LNCaP clone FGC (cell line): ENCODE measurements around a stretch of chrX.

- RRBS, 2 experiments = no CpG with 5 or more reads among the region's 5 CpGs
These were observed 81.5 kb upstream of the CD99 start for GRCh38 chrX:2609729-2609840.

DNA sequence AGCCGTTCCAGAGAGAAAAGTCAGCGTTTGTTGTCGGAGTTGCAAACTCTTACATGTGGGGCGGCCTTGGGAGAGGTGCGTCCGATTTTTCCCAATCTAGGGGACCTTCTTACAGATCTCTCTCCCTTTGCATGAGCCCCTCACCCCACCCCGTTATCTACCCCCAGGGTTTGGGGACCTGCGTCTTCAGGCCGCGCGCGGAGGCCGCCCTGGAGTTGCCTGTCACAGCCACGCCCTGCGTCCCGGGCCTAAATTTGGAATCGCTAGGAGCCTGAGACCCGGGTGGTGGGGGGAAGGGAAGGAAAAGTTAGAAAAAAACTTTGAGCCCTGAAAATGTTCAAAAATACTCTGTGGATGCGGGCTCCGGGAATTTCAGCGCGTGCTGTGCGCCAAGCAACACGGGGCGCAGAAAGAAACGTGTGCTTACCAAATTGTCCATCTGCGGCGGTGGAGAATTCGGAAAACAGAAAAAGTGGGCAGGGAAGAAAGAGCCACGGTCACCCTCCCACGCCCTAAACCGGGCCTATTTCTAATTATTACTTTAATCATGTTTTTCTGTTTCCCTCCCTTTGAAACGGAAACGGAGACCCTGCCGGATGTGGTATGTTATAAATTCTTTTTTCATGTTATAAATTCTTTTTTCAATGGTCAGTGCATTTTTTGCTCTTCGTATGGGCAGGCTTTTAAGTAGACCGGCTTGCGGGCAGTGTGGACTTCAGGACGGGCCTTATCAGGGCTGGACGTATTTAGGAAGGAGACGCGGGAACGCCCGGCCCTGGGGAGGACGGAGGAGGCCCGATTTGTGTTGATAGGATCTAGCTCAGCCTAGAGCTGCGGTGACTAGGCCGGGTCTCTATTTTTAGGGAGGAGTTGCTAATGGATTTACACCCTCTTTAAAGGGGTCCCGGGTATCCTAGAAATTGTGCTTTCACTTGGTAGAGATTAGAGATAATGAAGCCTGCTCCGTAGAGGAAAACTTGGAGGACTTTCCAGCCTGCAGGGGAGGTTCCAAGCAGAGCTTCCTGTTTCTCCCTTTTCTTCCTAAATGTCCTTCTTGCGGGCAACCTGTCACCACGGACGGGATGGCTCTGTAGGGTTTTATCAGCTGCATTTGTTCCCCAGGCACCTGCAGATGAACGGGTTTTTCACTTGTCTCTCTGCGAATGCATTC is 911 bp downstream of the CD99 start:
- RRBS, 2 experiments = 2% methylated on average over 17 of the region's 55 CpGs

- RRBS, 2 experiments = 36 to 46% methylated on average over 2 of the region's 15 CpGs
These were observed 4.9 kb upstream of the GYG2 start for GRCh38 chrX:2823692-2824453.

GRCh38 chrX:2962131-2962847 is 1.9 kb downstream of the ARSL start:
- RRBS, 2 experiments = no CpG with 5 or more reads among the region's 15 CpGs

- RRBS, 2 experiments = 93 to 100% methylated on average over 2 of the region's 9 CpGs
These were observed 58.3 kb upstream of the STS start for GRCh38 chrX:7089128-7089771.

DNA sequence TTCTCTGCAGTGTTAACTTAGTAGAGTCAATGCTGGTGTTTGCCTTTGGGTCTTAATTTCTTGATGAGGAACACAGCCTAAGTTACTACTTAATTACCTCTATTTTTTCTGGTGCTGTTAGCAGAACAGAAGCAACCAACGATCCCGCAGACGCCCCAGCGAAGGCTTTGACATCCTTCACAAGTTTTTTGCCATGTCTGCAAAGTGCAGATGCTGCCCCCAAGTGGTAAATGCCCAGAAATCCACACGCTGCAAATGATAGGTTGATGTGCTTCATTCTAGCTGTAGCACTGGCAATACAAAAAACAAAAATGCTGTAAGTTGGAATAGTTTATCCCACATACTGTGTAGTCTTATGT is 1.4 kb downstream of the PNPLA4 start:
- RRBS, 2 experiments = no CpG with 5 or more reads among the region's 5 CpGs

- RRBS, 2 experiments = 89 to 100% methylated on average over 1 to 2 of the region's 5 CpGs
These were observed 46.2 kb downstream of the FAM9B start for GRCh38 chrX:8987607-8988170.

GRCh38 chrX:9379679-9379991 is 85.2 kb upstream of the TBL1X start:
- RRBS, 2 experiments = no CpG with 5 or more reads among the region's 2 CpGs

DNA sequence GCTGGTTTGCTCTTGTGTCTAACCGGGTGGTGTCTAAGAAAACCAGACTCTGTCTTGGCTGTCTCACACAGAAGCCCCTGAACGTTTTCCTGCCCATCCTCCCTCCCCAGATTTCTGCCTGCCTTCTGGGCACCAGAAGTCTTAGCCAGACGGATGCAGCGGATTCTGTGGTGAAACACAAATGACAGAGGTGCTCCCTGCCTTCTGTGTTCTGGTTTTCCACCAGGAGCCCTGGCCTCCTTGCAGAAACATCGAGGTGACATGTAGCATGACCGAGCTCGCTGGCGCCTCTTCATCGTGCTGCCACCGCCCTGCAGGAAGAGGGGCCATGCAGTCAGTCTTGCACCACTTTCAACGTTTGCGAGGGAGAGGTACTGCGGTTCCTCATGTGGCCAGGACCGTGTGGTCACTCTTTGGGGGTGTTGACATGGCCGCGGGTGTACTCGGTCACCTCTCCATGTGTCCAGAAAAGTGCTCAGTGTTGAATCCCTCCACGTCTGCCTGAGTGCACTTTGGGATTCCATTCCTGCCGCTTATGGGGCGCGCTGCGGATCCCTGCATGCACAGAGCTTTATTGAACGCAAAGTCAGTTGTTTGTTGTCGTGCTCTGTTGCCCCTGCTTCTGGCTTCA is 112.2 kb downstream of the GPR143 start:
- RRBS, 2 experiments = no CpG with 5 or more reads among the region's 24 CpGs

DNA sequence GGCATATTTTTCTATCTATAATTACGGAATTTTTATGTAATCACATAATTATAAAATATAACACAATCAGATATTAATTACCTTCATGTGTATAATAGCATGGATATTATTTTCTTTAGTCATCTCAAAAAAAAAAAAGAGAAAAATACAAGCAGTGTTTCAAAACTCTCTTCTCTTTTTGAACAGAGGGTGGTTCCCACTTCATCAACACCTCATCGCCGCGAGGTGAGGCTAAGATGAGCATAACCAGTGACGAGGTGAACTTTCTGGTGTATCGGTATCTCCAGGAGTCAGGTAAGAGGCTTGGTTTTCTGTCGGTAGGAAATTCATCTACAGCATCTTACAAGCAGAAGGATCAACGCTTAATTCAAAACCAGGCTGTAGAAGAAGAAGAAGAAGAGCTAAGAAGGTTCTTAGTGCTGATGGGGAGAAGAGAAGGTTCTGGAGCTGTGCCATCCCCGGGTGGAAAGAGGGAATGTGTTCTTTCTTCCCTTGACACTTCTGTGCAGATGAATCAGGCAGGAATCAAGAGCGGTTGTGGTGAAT is 111.5 kb downstream of the GPR143 start:
- RRBS, 2 experiments = no CpG with 5 or more reads among the region's 10 CpGs

GRCh38 chrX:9839071-9839436 is 52.8 kb downstream of the SHROOM2 start:
- RRBS, 2 experiments = no CpG with 5 or more reads among the region's 6 CpGs

DNA sequence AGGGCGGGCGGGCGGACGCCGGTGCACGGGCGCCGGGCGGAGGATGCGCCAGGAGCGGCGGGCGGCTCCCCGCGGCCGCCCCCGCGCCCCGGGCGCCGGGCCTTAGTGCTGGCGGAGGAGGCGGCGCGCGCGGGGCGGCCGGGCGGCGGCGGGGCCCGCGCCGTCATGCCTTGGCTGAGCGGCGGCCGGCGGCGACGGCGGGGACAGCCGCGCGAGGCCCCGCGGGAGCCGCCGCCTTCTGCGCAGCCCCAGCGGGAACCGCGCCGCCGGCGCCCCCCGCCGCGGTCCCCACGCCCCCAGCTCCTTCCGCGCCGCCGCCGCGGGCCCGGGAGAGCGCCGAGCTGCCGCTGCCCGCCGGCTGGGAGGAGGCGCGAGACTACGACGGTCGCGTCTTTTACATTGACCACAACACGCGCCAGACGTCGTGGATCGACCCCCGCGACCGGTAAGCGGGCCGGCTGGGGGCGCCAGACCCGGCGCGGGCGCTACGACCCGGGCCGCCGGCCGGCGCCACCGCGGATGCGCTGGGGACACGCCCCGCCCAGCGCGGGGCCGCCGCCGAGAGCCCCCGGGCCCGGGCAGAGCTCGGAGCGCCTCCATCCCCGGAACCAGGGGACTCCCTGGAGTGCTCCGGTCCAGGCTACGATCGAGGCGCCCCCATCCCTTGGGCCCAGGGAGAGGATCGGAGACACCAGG is 48.4 kb downstream of the CLDN34 start:
- RRBS, 2 experiments = 2% methylated on average over 61 to 88 of the region's 119 CpGs

GRCh38 chrX:10106589-10107290 is 50.0 kb upstream of the CLCN4 start:
- RRBS, 2 experiments = no CpG with 5 or more reads among the region's 11 CpGs

DNA sequence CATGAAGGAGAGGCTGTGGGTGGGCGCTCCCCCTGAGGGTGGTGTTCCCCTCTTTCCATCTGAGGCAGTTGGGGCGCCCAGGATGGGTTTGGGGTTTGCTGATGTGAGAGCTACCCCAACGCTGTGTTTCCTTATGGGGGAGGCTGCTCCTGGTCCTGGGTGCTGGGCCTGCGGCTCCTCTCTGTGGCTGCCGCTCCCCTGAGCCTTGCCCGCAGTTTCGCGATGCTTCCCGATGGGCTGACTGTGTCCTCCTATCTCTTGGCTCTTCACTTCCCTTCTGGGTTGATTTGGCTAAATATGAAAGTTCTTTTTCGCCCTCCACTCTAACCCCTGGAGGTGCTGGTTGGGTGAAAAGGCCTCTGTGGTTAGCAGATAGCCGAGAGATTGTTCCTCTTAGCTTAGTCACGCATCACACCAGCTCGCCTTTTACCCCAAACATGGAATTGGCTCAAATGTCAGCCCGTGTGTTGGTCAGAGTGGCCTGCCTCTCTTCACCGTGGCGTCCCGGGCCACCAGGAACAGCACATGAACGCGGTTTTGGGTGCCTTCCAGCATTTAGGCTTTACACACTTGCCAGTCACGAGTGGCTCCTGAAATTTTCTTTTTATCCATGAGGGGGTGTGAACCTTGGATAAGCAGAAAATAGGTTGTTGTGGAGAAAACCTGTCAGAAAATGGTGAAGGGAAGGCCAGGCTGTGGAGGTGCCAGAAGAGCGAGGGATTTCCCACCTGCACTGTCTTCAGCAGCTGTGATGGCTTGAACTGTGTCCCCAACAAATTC is 8.8 kb downstream of the CLCN4 start:
- RRBS, 2 experiments = no CpG with 5 or more reads among the region's 21 CpGs

- RRBS, 2 experiments = no CpG with 5 or more reads among the region's 11 CpGs
These were observed 16.1 kb downstream of the CLCN4 start for GRCh38 chrX:10172918-10173281.

- RRBS, 2 experiments = no CpG with 5 or more reads among the region's 6 CpGs
These were observed 1.6 kb downstream of the MID1 start for GRCh38 chrX:10618930-10619140.

GRCh38 chrX:11241726-11242341 is 51.4 kb upstream of the AMELX start:
- RRBS, 2 experiments = no CpG with 5 or more reads among the region's 5 CpGs

GRCh38 chrX:11426731-11427233 is 133.6 kb downstream of the AMELX start:
- RRBS, 2 experiments = no CpG with 5 or more reads among the region's 14 CpGs

- RRBS, 2 experiments = 1 to 2% methylated on average over 24 of the region's 70 CpGs
These were observed 134.3 kb downstream of the AMELX start for GRCh38 chrX:11427234-11428186.